Measurements from ENCODE around the genes ZNF488 and ERCC6.

- PRO-cap, result no peak
Measured at GRCh38 chr10:47137682-47138043, 162.3 kb upstream of the GDF10 start.

- PRO-cap, result bidirectional peak, plus-strand start at chr10:47384443, minus-strand start at chr10:47384287; unidirectional peak, plus-strand start at chr10:47384662
Measured at GRCh38 chr10:47384103-47384971, at the start of gene ZNF488. Gene ZNF488, minus strand, starts transcription at chr10:47384293.

GRCh38 chr10:47407008-47407416 lies 22.9 kb upstream of the ZNF488 start:
- PRO-cap, result no peak

DNA sequence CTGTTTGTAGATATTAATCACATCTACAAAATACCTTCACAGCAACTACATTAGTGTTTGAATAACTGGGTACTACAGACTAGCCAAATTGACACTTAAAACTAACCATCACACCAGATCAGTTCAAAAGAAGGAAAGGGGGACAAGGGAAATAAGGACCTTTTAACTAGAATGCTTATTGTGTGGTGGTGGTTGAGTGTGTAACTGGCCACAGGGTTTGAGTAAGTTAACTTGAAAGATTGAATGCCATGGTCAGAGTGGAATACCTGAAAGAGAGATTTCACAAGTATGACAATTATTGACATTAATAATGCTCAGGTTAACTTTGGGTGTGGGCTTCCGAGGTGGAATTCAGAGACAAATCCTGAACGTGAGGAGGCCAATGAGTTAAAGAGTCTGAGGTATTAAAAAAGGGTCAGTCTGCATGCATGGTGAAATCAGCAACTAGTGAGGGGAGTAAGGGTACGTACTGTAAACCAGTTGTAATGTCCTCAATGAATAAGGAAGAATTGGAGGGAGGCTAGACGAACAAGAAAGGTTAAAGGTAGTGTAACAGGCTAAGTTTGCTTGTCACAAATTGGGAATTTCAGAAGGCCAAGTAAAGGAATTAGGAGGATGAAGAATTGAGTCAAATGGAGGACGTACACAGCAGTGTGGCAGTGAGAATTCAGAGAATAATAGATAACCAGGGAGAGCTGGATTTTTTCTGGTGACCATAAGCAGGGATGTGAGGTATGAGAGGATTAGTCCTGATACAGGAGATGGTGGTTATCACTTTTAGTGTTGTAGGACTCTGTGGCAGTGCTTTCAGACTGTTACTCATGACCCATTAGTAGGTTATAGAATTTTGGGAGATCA lies 12.0 kb downstream of the MAPK8 start:
- PRO-cap, result no peak

DNA sequence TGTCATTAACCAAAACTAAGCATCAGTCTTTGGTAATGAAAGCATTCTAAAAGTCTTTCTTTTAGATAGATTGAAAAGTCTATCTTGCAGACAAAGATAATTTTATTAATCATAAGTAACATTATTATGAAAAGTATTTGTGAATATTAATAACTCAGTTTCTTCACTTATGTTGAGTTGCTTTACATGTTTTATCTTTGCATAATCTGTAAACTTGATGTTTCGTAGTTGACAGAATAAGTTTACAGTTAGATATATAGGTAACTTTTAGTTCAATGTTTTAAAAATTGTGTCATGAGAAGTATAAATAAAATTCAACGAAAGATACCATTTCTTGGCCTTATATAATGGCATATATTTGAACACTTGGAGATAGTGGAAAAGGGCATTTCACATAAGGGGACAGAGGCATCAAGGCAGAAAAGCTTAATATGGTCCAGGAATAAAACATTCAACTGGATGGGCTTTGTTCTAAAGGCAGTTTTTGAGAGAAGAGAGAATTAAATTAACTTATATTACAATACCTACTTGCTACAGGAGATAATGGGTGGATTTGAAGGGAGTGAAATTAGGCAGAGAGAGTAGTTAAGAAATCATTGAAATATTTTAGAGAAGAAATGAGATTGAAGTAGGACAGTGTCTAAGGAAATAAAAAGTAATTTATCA lies 61.1 kb downstream of the MAPK8 start:
- PRO-cap, result no peak

DNA sequence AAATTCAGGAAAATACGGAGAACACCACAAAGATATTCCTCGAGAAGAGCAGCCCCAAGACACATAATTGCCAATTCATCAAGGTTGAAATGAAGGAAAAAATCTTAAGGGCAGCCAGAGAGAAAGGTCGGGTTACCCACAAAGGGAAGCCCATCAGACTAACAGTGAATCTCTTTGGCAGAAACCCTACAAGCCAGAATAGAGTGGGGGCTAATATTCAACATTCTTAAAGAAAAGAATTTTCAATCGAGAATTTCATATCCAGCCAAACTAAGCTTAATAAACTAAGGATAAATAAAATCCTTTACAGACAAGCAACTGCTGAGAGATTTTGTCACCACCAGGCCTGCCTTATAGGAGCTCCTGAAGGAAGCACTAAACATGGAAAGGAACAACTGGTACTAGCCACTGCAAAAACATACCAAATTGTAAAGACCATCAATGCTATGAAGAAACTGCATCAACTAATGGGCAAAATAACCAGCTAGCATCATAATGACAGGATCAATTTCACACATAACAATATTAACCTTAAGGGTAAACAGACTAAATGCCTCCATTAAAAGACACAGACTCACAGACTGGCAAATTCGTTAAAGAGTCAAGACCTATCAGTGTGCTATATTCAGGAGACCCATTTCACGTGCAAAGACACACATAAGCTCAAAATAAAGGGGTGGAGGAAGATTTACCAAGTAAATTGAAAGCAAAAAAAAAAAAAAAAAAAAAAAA lies 66.6 kb downstream of the MAPK8 start:
- PRO-cap, result no peak

- PRO-cap, result no peak
Measured at GRCh38 chr10:48934830-48935604, 4.6 kb downstream of the LRRC18 start.

DNA sequence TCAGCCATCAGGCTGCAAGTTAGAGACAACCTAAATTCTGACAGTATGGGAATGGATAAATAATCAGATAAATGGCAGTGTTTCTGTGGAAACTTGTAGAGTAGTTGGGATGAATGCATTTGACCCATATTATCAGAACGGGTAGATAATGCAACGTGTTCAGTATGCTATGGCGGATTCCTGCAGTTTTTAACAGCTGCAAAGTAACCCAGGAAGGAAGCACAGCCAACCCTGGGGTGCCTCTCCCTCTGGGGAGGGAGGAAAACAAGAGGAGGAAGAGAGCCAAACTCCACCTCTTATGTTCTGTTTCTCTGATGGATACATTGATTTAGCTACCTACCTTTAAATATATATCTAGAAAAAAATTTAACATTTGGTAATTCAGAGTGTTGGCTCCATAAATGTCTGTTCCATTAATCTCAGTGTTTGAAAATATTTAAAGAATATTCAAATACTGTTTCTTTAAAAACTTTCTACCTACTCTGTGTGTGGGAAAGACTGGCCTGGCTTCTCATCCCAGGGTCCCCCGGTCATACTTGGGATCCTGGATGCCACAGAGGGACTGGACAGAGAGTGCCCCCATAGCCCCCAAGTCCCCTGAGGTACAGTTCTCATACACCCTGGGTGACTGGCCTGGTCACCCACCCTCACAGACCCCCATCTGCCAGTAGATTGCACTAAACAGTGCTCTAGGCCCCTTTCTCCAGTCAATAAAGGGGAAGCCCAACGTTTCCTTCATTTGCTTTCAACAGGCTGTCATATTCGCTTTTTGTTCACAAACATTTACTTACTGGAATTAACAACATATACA lies 3.2 kb downstream of the TMEM273 start:
- PRO-cap, result no peak

- PRO-cap, result no peak
Measured at GRCh38 chr10:49309596-49310465, 10.9 kb downstream of the C10orf71 start.

DNA sequence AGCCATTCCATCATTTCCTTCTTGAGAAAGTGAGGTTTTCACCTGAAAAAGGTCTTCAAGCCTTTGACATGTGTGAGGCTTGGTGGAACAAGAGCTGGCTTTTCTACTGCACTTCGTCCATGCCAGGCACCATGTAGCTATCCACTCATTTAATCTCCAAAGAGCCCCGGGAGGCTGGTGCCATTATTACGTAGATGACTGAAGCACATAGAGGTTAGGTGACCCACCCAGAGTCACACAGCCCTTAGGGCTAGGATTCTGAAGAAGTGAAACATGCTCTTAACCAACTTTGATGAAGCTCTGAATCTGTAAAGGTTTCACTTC lies 33.5 kb downstream of the DRGX start:
- PRO-cap, result no peak

GRCh38 chr10:49532473-49533008 lies 6.4 kb downstream of the ERCC6 start:
- PRO-cap, result no peak

DNA sequence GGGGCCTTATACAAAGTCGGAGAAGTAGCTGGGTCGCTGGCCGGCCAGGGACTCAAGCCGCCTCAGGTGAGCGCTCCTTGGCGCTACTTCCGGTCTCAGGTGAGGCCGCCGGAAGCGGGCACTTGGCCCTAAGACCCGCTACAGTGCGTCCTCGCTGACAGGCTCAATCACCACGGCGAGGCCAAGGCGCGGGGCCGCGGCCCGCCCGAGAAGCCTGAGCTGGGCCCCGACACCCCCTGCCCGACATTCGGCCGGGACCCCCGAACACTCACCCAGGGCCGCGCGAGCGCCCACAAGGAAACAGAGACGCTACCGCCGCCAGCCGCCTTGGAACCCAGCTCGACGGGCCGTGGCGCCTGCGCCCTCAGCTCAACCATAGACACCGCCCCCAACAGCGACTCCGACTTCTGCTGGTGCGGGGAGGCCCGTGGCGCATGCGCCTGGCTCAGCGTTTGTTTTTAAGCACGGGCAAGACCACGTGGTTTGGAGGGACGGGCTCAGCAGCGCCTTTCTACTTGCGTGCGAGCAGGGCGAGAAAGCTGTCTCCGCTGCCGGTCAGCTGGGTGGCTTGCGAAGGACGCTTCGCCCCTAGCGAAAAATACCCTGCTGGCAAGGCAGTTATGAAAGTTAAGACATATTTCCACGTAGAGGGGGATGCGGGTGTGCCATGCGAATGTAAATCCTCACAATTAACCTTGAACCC lies at the start of gene ERCC6:
Gene ERCC6, minus strand, starts transcription at position 432 of the 703 bp plus-strand sequence.
- PRO-cap, result bidirectional peak, plus-strand start at position 166 of the sequence, minus-strand start at position 88 of the sequence; bidirectional peak, plus-strand start at position 536 of the sequence, minus-strand start at position 381 of the sequence

DNA sequence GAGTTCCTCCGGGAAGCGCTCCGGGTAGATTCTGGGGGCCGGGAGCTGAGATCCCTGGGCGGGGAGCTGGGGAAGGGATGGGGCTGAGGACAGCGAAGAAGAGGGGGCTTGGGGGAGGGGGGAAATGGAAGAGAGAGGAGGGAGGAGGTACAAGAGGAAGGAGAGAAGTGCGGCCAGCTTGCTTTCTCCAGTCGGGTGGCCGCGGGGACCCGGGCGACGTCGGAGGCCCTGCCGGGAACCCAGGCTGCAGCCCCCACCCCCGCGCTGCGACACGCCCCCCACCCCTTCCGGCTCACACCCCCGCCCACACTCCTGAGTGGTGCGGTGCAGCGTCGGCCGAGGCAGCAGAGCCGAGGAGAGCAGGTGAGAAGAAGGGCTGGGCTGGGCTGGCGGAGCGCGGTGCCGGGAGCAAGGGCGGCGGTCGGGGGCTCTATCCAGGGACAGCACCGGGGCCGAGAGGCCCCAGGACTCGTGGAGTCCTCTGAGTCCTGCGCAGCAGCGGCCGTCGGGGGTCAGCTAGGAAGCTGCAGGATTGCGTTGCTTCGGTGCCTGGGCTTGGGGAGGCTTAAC lies 361 bp downstream of the CHAT start:
- PRO-cap, result no peak

DNA sequence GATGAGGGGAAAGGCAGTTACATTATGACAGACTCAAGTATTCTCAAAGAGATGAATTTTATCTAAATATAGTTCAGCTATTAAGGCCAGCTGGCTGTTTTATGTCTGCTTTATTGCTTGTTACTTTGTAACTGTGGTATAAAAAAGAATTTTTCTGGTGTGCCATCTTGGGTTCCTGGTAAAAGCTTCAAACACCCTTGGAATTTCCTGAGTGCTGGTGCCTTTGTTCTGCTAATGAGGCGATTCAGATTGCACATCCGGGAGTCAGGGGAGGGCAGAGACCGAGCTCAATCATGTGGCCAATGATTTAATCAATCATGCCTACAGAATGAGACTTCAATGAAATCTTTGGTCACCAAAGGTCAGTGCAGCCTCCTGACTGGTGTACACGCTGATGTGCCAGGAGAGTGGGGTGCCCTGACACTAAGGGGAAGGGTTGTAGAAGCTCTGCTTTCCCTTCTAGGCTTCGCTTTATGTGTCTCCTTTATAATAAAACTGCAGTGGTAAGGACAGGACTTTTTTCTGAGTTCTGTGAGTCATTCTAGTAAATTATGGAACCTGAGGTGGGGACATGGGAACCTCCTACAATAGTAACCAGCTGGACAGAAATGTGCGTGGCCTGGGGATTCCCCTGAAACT lies 69.3 kb upstream of the OGDHL start:
- PRO-cap, result no peak

DNA sequence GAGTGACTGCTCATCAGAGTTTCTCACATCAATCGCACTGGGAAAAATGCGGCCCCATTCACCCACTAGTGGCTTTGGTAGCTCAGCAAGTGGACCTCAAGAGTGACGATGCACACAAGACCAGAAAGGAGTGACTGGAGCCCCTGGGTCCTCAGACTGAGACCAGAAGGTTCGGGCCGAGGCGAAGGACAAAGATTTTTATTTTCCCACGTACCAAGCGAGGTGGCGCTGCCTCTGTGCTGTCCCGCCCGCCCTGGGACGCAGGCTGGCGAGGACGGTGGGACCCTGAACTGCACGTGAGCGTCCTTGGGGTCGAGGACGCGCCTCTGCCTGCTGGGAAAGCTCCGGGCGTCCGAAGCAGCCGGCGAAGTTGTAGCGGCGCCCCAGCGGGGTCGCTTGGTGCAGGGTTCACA lies 526 bp downstream of the PARG start:
- PRO-cap, result no peak

- PRO-cap, result no peak
Measured at GRCh38 chr10:50326083-50326827, 74.9 kb upstream of the ASAH2 start.

GRCh38 chr10:50701949-50702391 lies 37.8 kb upstream of the ASAH2B start:
- PRO-cap, result no peak

GRCh38 chr10:50855407-50855866 lies 30.0 kb downstream of the A1CF start:
- PRO-cap, result unidirectional peak, plus-strand start at chr10:50855699

GRCh38 chr10:51195623-51196204 lies 121.4 kb downstream of the PRKG1 start:
- PRO-cap, result no peak

- PRO-cap, result no peak
Measured at GRCh38 chr10:51209974-51210620, 135.8 kb downstream of the PRKG1 start.